WTC11 (cell line): ENCODE measurements around the genes ZNF732 and IDUA.

GRCh38 chr4:52735-53127 lies 390 bp upstream of the ZNF595 start:
- PRO-cap: no peak

GRCh38 chr4:74040-74795 lies 21.1 kb downstream of the ZNF595 start:
- PRO-cap: no peak

DNA sequence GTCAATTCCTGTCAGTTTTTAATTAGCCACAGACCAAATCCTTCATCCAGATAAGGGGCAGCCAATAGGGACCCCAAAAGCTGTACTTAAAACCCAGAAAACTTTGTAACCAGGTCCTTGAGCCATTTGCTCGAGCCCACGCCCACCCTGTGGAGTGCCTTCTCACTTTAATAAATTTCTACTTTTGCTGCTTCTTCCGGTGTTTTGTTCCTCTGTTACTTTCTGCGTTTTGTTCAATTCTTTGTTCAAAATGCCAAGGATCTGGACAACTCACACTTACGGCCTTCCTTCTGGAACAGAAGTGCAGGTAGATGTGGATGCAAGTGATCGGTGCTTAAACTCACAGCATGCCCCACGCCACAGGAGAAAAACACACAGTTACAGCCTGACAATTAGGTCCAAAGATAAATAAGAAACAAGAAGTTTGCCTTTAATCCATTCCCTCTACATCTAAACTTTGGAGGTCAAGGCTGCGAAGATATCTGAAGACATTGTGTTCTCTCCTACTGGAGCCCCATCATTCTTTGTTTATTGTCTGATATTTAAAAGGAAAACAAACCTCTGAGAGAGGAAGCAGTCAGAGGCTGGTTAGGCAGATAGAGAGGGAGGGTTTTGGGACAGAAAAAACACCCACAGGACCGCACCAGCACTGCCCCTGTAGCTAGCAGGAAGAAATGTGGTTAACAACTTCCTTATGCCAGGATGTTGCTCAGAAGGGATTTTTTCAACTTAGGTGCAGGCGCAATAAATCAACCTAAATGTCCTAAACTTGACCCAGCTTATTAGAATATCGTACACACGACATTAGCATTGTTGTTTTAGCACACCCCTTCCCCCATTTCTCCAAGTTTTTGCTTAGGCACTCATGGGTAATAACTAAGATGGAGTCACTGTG lies 3.1 kb upstream of the ZNF718 start:
- PRO-cap: no peak

GRCh38 chr4:242097-242723 lies 63.1 kb downstream of the ZNF732 start:
- PRO-cap: bidirectional peak, plus-strand start at chr4:242516, minus-strand start at chr4:242348

- PRO-cap: bidirectional peak, plus-strand start at chr4:305249, minus-strand start at chr4:305033; bidirectional peak, plus-strand start at chr4:305661, minus-strand start at chr4:305471
These were observed at the start of gene ZNF732 for GRCh38 chr4:304893-305799. TSS of gene ZNF732 (minus strand) at chr4:305474.

DNA sequence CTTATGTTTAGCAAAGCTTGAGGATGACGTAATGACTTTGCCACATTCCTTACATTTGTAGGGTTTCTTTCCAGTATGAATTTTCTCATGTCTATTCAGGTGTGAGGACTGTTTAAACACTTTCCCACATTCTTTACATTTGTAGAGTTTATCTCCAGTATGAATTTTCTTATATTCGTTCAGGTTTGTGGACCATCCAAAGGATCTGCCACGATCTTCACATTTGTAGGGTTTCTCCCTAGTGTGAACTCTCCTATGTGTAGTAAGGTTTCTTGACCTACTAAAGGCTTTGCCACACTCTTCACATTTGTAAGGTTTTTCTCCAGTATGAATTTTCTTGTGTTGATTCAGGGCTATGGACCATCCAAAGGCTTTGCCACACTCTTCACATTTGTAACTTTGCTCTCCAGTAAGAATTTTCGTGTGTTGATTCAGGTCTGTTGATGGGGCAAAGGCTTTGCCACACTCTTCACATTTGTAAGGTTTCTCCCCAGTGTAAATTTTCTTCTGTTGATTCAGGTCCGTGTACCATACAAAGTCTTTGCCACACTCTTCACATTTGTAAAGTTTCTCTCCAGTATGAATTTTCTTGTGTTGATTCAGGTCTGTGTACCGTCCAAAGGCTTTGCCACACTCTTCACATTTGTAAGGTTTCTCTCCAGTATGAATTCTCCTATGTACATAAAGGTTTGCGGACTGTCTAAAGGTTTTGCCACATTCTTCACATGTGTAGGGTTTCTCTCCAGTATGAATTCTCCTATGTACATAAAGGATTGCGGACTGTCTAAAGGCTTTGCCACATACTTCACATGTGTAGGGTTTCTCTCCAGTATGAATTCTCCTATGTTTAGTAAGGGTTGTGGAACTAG lies 56.7 kb downstream of the ZNF721 start:
- PRO-cap: no peak

- PRO-cap: no peak
These were observed 8.1 kb downstream of the ATP5ME start for GRCh38 chr4:666021-666242.

DNA sequence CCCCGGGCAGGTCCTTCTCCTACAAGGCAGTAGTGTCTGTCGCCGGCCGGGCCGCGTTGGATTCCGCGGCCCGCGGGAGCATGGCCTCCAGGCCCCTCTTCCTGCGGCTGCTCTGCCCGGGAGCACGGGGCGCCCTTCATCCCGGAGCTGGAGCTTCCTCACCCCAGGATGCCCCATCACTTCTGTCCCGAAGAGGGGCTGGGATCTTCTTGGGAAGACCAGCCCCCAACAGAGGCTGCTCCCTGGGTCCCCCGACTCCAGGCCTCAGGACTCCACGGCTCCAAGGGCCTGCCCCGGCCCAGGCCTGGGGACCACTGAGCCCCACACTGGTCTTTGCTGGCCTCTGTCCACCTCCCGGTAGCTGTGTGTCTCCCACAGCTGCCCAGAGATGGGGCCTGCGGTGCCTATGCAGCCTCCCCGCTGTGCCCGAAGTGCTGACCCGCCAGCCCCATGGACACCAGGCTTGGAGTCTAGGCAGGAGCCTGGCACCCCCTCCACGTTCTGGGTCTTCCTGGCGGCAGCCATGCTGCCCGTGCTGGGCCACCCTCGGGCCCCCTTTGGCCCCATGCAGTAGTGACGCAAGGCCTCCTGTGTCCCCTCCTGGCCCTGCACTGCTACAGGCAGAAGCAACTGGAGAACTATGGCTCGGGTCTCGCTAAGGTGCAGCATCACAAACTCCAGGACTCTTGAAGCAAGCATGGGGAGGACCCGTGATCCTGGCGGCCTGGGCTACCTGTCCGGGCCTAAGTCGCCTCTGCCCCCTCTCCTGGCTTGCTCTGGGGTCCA lies 645 bp downstream of the MYL5 start:
- PRO-cap: no peak

DNA sequence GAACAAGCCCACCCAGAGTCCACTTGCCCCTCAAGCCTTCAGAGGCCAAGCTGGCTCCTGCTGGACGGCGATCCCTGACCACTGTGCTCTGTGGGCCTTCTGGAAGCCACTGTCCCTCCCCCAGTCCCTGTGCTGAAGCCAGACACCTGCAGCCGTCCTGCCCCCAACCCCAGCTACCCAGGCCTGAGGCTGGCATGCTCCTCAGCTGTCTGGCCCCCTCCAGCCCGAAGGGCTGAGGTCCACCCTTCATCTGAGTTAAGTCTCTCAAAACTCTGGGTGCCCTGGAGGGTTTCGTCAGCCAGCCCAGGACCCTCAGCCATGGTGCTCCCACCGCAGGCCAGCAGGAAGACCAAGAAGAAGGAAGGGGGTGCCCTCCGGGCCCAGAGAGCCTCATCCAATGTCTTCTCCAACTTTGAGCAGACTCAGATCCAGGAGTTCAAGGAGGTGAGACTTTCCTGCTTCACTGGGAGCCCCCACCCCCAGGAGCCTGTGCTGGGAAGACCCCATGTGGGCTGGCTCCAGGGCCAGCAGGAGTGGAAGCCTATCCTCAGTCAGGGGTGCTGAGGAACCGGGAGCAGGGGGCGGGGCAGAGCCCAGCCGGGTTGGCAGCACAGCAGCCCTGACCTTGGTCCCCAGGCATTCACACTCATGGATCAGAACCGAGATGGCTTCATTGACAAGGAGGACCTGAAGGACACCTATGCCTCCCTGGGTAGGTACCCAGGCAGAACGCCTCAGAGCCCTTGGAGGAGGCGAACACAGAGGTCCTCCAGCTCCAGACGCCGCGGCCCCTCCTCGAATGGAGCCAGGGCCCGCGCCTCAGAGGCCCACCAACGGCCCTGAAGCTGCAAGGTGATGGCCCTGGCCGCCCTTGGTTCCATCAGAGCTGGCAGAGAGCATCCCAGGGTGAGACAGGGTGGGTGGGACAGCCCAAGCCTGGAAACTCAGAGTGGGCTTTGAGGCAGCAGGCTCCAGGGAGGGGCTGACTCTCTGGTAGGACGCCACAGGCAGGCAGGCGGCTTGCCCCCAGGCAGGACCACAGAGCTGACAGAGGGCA lies 4.3 kb downstream of the MYL5 start:
- PRO-cap: no peak

DNA sequence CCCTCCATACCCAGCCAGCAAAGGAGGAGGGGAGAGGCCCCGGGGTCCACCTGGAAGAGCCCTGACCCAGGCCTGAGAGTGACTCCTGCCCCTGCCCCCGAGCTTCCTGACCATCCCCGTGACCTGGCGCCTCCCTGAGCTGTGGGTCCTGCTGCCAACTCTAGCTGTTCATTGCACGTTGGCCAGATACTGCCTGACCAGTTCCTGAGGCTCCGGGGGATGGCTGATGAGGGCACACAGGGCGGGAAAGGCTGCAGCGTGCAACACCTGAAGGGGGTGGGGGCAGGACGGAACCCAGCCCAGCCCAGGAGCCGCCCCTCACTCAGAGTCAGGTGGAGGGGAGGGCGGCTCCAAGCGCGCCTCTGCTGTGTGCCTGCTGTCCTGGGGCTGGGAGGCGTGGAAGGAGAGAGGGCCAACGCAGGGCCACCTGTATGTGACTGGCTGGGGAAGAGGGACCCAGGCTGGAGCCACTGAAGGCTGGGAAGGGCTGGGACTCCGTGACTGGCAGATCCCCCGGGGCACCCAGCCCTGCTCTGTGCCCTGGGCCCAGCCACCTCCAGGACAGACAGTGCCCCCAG lies 594 bp downstream of the SLC49A3 start:
- PRO-cap: no peak

DNA sequence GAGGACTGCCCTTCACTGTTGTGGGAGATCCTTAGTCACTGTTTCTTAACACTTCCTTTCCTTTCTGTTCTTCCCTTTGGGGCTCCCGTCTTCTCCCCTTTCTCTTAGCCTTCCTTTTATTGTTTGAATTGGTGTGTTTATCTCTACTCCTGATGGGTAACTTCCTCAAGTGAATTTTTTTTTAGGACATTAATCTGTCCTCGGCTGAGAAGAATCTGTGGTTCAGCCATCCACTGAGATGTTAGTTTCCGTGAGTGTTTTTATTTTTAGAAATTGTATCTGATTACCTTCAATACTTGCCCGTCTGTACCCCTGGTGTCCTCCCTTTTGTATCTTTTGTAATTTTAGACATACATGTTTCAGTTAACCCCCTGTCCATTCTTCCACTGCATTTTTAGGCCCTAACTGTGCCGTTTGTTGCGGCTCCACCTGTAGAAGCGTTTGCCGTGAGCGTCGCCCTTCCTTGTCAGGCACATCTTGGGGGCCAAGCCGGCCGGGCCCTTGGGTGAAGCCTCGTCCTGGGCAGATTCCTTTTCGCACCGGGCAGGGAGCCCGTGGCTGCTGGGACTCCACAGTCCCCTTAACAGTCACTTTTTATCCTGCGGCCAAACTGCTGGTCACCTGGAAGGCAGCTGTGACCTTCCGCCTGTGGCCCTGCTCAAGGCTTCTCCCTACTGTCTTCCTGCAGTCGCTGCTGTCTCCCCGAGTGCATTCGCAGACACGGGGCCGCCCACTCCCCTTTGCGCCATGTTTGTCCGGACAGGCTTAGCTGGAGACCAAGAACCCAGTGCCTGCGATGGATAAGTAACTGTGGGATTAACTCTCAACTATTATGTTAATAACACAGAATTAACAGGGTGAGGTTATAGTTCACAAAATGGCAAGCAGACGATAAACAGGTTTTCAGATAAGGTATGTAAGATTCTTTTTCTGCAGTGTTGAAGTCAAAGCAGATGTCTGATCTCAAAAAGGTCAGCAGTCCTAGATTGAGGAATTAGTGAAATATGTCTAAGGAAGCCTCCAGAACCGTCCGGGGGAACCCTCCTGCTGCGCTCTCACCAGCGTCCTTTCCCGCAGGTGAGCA lies 54.9 kb downstream of the PCGF3 start:
- PRO-cap: no peak

- PRO-cap: no peak
These were observed 58.0 kb downstream of the PCGF3 start for GRCh38 chr4:763358-764310.

DNA sequence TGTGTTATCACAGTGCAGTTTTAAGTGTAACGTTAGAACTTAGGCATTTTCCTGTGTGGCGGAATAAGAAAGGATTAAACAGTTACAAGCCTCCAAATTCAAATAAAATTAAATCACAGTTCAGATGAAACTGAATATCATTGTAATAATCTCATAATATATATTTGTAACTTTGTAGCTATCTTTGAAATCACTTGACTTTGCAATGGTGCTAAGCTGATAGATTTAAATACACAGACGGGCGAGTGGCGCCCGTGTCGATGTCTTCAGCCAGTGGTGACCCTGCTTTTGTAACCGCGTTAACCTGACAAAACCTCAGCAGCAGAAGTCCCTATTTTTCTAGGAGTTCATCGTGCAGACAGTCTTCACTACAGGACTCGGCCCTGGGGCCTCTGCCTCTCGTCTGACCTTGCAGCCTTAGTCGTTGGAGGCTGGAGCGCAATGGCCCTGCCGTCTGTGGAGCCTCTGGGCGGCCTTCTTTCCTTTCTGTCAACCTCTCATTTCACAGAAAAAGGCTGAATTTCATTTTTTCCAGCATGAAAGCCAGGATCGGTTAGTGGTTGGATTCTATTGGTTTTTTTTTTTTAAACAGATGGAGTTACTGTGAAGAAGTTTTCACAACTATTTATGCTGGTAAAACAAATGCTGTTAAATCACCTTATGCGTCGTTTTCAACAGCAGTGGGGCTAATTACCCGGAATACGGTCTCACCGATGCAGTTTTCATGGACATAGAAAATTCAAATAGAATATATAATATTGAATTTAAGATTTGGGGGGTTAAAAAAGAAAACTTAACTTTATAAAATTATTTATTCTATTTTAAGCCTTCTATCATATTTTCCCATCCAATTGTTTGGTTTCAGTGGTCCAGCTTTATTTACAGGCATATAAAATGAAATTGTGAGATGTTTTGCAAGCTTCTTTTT lies 57.8 kb downstream of the CPLX1 start:
- PRO-cap: no peak

DNA sequence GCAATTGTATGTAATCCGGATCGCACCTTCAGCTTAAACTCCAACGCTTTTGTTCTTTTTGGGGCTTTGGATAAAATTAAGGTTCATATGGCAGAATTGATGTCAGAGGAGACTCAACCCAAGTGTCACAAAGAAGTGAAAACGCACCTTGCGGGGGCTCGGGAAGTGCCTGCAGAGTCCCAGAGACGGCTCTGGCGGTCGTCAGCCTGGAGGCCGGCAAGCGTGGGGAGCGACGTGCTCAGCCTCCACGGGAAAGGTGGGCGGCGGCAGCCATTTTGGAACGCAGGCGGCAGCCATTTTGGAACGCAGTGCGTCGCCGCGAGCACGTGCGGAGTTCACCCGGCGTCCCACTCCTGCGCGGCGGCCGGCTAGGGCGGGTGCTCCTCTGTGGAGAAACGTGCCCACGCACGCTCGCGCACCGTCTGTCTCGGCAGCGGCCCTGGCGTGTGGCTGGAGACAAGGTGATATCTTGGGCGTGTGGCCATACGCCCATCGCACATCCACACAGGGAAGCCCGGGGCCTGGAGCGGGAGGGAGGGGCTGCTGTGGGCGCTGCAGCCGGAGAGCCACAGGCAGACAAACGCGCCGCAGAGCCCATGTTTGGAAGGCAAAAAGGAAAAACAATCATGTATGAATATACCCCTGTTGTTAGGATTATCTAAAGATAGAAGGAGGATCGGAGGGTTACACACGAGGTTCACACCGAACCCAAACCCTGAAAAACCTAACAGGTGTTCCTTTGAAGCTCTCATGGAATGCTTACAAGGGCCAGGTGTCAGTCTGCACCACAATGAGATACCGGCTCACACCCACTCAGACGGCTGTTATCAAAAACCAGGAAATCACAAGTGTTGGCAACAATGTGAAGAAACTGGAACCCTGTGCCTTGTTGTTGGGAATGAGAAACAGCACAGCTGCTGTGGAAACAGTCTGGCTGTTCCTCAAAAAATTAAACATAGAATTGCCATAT lies 21.0 kb downstream of the CPLX1 start:
- PRO-cap: no peak

DNA sequence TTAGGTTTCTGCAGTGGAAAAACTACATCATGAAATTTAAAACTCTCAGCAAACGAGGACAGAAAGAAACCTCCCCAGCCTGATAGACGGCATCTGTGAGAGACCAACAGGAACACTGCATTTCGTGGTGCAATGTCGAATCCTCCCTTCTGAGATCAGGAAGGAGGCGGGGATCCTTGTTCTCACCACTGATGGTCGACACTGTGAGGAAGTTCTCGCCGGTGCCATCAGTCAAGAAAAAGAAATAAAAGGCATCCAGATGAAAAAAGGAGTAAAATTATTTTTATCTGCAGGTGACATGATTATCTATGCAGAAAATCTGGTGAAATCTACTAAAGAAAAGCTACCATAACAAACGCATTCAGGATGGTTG lies 16.5 kb downstream of the GAK start:
- PRO-cap: no peak

DNA sequence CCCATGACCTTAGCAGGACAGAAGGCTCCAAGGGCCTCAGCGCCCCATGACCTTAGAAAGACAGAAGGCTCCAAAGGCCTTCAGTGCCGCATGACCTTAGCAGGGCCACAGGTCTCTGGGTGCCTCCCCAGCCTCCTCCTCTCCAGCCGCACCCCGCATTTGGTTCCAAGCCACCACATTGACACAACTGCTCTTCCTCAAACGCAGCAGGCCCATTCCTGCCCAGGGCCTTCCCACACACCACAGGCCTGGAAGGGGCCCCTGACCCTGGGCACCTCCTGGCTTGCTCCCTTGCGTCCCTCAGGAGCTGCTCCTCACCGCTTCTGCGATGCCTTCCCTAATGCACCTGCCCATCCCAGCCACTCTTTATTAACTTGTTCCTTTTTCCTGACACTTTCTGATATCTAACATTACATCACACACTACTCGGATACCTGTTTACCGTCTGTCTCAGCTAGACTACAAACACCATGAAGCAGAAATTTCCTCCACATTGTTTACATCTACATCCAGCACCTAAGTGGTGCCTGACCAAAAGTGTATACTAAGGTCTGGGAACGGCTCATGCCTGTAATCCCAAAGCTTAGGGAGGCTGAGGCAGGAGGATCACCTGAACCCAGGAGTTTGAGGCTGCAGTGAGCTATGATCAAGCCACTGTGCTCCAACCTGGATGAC lies 12.7 kb downstream of the GAK start:
- PRO-cap: no peak

GRCh38 chr4:924861-925487 lies 7.1 kb downstream of the GAK start:
- PRO-cap: no peak

DNA sequence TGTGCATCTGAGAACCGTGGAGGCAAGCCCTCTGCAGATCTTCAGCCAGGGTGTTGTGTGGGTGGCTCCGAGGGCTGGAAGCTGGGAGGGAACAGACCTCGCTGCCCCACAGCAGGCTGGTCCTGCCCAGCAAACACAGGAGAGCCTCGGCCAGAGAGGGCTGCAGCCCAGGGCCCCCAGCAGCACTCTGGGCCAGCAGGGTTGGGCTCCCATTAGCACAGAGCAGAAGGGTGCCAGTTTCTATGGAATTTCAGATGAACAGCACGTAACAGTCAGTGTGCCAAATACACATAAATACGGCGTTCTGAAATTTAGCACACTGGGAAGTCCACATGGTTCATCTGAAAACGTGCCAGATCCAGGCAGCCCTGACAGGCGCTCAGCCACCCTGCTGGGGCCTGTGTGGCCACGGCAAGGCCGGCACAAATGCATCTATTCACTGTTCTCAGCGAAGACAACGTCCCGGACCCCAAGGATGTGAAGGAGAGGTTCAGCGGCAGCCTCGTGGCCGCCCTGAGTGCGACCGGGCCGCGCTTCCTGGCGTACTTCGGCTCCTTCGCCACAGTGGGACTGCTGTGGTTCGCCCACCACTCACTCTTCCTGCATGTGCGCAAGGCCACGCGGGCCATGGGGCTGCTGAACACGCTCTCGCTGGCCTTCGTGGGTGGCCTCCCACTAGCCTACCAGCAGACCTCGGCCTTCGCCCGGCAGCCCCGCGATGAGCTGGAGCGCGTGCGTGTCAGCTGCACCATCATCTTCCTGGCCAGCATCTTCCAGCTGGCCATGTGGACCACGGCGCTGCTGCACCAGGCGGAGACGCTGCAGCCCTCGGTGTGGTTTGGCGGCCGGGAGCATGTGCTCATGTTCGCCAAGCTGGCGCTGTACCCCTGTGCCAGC lies 15.7 kb downstream of the DGKQ start:
- PRO-cap: no peak

DNA sequence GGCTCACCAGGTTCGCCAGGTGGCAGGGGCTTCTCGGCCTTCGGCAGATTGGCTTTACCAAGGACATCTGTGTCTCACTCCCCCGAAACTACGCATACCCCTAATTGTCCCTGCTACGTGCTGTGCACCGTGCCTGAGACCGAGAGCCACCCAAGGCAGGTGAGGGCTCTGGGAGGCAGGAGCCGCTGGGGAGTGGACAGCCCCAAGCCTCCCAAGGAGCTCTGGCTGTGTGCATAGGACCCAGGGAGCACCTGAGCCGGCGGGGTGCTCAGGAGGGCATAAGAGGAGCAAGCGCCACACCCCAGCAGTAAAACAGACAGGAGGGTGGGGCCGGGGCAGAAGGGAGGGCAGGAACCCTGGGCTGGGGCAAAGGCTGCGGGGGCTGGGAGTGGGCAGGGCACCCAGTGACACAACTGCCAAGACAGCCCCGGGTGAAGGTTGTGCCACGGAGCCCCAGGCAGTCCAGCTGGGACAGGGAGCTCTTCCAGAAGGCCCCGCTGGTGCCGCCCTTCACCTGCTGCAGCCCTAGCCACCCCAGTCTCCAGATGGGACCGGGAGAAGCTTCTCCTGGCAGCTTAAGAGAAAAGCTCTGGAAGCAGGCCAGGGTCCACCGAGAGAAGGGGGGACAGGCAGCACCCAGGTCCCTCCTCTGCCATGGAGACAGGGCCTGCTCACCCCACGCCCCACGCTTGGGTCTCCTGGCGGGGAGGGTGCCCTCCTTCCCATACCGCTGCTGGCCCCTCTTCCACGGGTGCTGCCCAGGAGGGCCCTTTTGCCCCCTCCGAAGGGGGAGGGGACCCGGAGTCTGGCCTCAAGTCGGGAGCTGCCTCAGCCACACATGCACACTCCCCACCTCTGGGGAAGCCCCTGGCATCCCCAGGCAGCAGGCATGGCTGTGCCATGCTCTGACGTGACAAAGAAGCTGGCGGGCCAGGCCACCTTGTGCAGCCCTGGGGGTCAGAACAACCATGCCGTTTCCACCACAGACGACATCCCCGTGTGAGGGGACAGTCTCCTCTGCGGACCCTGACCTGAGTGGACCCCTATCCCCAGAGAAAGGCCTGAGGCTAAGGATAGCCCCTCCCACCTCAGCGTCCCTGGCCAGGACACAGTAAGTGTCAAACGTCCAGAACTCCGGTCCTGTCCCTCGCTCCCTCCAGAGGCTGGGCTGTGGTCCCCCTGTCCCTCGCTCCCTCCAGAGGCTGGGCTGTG lies 1.6 kb downstream of the DGKQ start:
- PRO-cap: no peak

DNA sequence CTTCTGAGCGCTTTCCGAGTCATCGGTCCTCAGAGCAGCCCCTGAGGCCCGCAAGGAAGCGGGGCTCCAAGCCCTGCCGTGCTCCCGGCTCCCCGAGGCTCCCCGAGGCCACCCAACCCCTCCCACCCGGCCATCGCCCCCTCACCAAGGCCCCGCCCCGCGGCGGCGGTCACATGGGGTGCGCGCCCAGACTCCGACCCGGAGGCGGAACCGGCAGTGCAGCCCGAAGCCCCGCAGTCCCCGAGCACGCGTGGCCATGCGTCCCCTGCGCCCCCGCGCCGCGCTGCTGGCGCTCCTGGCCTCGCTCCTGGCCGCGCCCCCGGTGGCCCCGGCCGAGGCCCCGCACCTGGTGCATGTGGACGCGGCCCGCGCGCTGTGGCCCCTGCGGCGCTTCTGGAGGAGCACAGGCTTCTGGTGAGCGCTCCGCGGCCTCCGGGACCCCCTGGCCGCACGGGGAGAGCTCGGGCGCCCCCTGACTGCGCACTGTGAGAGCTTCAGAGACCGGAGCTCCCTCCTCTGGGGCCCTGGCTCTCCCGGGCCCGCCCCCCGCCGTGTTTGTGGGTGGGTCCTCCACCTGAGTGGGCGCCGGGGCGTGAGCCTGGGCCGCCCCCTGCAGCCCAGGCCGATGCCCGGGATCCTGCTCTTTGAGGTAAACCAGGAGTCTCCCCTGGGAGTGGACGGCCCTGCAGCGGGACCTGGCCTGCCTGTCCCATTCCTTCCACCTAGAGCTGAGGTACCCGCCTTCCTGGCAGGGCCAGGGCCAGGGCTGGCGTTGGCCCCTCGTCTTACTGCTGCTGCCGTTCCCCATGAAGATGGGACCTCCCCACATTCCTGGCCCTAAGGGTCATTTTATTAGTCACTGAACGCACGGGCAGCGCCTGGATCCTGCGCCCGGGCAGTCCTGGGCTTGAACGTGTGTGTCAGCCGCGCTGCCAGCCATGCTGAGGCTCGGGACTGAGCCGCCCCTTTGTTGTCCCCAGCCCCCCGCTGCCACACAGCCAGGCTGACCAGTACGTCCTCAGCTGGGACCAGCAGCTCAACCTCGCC lies at the start of gene IDUA:
Gene IDUA, plus strand, starts transcription at position 216 of the 1,047 bp plus-strand sequence.
- PRO-cap: bidirectional peak, plus-strand start at position 189 of the sequence, minus-strand start at position 110 of the sequence; unidirectional peak, minus-strand start at position 553 of the sequence